Colic lymph node (tissue), 1 donor: ENCODE measurements around the genes USP10 and ZDHHC7.

DNA sequence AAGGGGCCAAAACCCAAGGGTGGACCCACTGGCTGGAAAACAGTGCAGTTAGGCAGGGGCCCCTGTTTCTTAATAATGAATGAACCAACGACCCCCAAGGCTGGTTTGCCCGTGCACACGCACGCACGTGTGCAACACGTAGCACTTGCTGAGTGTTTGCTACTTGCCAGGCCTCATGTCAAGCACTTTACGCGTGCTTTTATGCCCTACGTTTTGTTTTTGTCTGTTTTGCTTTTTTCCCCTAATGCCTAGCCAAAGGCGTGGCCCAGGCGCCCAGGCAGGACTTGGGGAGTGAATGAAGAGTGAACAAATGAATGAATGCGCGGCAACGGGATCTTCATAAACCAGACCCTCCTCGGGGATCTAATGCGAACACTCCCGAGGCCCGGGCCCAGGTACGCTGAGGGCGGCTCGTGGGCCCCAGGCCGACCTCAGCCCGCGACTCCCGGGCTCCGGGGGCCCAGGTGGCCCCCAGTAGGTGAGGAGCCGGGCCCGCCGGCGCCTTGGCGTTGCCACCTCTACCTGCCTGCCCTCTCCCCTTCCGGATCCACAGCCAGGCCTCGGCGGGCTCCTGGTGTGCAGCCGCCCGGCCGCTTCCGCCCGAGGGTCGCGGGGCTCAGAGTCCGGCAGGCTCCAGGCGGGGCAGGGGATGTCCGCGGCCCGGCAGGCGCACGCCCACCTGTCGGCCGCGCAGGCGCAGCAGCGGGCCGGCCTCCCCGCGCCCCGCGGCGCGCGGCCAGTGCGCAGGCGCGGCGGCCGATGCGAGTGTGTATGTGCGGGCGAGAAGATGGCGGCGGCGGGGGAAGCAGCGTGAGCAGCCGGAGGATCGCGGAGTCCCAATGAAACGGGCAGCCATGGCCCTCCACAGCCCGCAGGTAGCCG is at the start of gene USP10:
Gene USP10 (plus strand): TSS at position 764 of the 882 bp plus-strand sequence.
- PRO-cap, result bidirectional peak, plus-strand start at position 772 of the sequence, minus-strand start at position 651 of the sequence

- PRO-cap, result unidirectional peak, plus-strand start at chr16:84726277
These were observed 25.9 kb downstream of the USP10 start for GRCh38 chr16:84725302-84726430.

DNA sequence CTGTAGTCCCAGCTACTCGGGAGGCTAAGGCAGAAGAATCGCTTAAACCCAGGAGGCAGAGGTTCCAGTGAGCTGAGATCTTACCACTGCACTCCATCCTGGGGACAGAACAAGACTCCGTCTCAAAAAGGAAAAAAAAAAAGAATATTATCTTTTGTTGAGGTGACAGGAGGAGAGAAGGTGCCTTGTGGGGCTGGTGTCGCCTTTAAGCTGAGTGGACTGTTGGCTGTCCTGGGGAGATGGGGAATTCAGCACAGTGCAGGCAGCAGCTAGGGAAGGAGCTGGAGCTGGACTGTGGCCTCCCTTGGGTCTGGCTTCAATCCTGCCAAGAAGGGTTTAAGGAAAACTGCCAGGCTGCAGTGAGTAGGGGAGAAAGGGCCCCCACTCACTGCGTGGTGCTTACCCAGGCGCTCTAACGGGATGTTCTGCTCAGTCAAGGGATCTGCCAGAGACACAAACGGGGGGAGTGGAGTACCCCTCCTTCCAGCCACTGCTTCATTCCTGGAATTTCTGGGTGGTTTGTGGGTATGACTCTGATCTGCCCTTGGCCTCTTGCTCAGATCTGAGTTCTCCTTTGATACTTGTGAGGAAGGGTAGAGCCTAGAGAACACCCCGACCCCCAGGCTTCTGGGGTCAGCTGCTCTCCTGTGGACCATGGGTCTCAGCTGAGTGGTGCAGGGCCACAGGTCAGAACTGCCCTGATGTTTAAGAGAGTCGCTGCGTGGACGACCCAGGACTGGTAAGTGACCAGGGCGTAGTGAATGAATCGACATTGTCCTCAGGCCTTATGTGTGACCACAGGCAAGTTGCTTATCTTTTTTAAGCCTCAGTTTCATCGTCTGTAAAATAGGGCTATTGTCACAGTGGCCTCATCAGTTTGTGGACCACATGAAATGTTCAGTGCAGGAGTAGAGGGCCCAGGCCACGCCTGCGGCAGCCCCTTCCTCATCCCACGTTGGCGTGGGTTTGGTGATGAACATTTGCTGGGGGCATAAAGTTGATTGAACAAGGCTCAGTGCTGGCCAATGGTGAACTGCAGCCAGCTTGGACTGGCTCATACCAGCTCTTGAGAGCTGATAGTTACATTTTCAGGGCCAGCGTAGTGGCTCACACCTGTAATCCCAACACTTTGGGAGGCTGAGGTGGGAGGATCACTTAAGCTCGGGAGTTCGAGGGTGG is 9.6 kb downstream of the CRISPLD2 start:
- PRO-cap, result unidirectional peak, minus-strand start at position 312 of the sequence; unidirectional peak, minus-strand start at position 414 of the sequence

DNA sequence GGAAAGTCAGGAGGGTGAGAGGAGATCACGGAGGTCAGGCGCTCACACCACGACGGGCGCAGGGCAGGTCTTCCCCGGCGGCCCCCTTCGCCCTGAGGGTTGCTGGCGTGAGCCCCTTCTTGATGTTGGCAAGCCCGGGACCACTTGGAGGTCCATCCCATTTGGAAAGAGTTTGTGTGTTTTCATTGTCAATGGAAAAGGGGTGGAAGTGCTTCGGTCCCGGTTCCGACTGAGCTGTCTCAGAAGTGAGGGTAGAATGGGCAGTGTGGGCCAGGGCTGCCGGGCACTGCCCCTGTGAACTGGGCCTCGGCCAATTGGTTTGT is 14.3 kb downstream of the CRISPLD2 start:
- PRO-cap, result no peak

GRCh38 chr16:84841818-84842889 is 22.4 kb downstream of the CRISPLD2 start:
- PRO-cap, result no peak

DNA sequence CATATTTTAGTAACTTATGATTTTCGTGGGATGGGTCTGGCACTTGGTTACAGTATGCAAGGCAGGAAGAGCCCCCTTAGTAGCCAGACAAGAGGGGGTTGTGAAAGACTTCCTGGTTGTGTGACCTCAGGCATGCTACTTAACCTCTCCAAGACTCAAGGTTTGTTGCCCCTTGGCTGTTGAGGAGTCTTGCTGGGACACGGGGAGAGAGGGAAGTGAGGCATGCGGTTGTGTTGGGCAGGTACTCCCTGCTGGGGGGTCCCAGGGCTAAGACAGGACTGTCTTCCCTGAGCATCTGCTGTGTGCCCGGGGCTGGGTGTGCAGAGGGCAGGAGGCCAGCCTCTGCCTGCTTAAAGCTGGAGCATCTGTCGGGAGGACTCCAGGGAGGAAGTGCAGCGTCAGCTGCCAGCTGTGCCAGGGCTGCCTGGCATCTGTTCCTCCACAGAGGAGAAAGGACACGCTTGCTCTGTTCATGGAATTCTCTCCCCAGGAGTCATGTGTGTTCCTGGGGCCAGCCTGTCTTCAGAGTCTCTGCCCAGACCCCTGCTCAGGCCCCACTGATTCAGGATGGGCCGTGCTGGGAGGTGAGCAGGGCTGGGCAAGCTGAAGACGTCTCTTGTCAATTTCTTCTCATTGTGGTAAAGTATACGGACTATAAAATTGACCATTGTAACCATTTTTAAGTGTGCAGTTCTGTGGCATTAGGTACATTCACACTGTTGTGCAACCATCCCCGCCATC is 24.1 kb downstream of the CRISPLD2 start:
- PRO-cap, result no peak

GRCh38 chr16:84852912-84853804 is 33.4 kb downstream of the CRISPLD2 start:
- PRO-cap, result no peak

GRCh38 chr16:84868954-84869792 is 49.4 kb downstream of the CRISPLD2 start:
- PRO-cap, result no peak

- PRO-cap, result no peak
These were observed 88.8 kb downstream of the ZDHHC7 start for GRCh38 chr16:84922235-84923335.

DNA sequence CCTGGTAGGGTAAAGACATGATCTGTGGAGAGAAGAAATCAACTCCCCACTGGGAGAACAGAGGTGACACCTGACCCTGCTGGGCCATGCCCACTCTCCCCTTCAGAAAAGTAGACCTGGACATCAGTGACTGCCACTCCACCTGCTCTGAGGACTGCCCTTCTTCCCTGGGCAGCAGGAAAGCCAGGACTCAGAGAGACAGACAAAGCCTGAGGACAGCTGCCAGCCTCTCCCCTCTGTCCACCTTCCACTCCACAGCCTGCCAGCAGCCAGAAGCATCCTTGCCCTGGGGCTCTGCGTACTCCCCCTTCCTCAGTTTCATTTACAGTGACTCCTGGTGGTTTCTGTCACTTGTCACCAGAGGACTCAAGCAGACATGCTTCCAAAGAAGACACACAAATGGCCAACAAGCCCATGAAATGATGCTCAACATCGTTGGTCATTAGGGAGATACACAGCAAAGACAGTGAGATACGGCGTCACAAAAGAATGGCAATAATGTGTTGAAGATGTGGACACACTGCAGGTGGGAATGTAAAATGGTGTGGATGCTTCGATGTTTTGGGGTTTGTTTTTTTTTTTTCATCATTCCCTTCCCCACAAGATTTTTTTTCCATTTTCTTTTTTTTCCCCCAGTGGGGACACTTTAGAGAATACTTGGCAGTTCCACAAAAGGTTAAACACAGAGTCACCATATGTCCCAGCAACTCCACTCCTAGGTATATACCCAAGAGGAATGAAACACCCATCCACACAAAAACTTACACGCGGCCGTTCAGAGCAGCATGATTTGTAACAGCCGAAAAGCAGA is 24.3 kb downstream of the ZDHHC7 start:
- PRO-cap, result no peak

GRCh38 chr16:85010445-85011369 is 628 bp downstream of the ZDHHC7 start:
- PRO-cap, result no peak

DNA sequence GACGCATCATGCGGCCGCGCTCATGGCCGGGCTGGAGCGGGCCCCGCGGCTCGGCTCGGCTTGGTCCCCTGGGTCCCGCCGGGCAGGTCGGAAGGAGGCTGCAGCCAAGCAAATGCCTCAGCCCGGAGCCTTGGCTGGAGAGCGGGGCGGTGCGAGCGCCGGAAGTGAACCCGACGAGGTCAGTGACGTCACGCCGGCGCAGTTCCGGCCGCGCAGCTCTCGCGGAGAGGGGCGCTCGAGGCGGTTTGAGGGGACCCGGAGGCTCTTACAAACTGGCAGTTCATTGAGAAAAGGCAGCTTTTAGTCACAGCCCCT is at the start of gene ZDHHC7:
Gene ZDHHC7 (minus strand): TSS at position 166 of the 315 bp plus-strand sequence.
- PRO-cap, result bidirectional peak, plus-strand start at position 215 of the sequence, minus-strand start at position 166 of the sequence

- PRO-cap, result no peak
These were observed 25.3 kb downstream of the CIBAR2 start for GRCh38 chr16:85086773-85087511.

DNA sequence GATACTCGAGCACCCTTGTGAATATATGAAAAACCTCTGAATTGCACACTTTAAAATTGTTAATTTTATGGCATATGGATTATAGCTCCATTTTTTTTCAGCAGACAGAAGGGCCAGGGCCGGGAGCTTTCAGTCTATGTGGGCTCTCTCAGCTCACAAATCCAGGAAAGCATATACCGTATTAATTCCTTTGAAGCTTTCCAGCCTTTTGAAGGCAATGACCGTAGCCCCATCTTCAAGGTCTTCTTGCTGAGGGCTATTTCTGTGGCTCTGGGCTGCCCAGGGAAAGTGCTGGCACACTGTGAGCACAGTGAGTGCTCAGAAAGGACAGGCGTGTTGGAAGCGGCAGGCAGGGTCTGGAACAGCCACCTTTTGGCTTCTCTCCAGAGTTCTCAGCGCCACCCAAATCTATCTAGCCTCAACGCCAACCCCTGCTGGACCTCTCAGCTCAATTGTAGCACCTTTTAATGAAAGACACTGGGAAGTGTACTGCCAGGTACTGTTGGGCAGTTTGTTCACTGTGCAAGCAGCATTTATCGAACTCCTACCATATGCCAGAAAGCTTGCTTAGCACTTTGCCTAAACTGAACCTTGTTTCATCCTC is 13.3 kb upstream of the CIBAR2 start:
- PRO-cap, result no peak

DNA sequence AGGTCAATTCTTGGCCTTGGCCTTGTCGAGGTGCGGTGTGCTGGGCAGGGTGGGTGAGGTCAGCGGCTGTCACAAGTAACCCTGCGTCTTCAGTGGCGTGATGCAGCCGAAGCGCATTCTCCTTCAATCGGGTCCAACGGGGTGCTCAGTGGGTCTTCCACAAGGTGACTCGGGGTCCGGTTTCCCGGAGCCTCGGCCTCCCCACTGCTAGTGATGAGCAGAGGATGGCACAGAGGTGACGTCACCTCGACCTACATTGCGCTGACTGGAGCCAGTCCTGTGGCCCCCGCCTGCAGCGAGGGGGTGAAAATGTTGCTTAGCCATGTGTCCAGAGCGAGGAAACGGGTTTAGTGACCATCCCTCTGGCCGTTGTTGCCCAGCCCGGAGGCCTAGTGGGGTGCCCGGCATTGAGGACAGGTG is 190.5 kb upstream of the CIBAR2 start:
- PRO-cap, result no peak

DNA sequence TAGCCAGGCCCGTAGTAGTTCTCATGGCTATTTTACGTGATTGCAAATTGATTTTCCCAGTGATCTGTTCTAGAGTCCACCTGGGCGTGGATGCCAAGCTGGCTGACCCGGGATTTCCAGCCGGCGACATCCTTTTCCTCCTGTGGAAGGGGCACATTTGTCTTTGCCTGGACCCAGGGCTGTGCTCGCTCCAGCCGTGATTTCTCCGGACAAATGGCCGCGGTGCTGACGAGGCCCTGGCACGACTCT is 226.8 kb upstream of the CIBAR2 start:
- PRO-cap, result no peak

DNA sequence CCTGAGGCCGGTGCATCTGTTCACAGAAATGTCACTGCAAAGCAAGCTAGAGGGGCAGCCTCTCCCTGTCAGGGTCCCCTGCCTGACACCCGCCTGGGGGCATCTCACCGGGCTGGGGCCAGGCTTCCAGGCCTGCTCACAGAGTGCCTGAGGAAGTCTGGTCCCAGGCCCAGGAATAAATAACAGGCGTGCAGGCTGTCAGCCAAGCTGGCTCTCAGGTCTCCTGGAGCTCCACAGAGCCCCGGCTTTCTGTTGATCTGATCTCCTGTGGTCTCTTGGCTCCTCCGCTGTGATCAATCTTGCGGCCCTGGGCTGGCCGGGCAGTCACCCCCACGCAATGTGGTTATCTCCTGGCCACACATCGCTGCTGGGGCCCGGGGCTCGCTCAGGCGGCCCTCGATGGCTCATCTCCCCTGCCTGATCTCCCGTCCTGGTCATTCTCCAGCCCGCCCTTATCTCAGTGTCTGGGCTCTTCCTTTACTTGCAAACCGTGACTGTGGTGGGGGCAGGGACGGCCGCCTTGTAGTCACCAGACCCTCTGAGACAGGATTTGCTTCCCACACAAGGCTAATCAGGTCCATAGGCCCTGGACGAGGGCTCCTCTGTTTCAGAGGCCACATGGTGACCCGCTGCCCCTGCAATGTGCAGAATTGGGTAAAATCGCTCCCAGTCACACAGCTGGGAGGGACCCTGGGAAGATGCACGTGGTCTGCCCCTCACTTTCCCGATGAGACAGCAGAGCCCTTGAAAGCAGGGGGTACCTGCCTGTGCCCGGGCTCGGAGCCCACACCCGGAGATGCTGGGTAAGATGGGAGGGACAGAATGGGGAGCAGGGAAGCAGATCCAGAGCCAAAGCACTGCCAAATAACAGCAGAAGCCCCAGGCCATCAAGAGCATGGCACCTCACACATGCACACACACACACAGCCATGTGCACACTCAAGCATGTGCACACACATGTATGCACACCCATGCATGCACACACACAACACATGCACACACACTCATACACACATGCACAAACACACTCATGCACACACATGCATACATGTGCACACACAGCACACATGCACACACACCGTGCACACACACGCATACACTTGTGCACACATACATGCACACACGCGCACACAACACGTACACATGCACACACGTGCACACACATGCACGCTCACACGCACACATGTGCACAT is 230.9 kb upstream of the GSE1 start:
- PRO-cap, result no peak

GRCh38 chr16:85415143-85416113 is 197.7 kb upstream of the GSE1 start:
- PRO-cap, result no peak

GRCh38 chr16:85460354-85461341 is 152.5 kb upstream of the GSE1 start:
- PRO-cap, result no peak

DNA sequence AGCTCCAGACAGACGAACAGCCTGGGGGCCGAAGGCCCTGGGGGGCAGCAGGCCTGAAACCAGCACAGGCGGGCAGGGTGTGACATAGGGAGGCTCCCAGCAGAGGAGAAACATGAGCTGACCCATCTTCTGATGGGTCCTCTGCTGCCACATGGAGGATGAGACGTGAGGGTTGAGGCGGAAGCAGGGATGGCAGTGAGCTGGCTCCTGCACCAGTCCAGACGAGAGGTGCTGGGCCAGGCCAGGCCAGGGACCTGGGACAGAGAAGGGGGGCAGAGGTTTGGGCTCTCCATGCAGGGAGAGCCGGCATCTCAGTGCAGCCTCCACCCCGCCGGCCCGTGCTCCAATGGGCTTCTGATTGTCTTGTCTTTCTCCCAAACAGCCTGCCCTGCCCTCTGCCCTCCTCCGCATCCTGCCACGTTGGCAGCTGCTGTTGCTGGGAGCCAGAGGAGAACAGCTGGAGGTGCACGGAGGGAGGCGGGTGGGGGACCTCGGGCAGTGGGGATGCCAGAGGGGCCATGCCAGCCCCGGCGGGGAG is 139.1 kb upstream of the GSE1 start:
- PRO-cap, result no peak